GM23338 (cell line): ENCODE measurements around a stretch of chr18.

GRCh38 chr18:74082356-74082849 lies 65.2 kb downstream of the FBXO15 start:
- PRO-cap = no peak
- RAMPAGE, long total RNA = no peak

GRCh38 chr18:74082987-74083540 lies 64.6 kb downstream of the FBXO15 start:
- PRO-cap = no peak
- RAMPAGE, long total RNA = no peak

GRCh38 chr18:74242302-74243111 lies 49.3 kb downstream of the CYB5A start:
- PRO-cap = no peak
- RAMPAGE, long total RNA = no peak

DNA sequence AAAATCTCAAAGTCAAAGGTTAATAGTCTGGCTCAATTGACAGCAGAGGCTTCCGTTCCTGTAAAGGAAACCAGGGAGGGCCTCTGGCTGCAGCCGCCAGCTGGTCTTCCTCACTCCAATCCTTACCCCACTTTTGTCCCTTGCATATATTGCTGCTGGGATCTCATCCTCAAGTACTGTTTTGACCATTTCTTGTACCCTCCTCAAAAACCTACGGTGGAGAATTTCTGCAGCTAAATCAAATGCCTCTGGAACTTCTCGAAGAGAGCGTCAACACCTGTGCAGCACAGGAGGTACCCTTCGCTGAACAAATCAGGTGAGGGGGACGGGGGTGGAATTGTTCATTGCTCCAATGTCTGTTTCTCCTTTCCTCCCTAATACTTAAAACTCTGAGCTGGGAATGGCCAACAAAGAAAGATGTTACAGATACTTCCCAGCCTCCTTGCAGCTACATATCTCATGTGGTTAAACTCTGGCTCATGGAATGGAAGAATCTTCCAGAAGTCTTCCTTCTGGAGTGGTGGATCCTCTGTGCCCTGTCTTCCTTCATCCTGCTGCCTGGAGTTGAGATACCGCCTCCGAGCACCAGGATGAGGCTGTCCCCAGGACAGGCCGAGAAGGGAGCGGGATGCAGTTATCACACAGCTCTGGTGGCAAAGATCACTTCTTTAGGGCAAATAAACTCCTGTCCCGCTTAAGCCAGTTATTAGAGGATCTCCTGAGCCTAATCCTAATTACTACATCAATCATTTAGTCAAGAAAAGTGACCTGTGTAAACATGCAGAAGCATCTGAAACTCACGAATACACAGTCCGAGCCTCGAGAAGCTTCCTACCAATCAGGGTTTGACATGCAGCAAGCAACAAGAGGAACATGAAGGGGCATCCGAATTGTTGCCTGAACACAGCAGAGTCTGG lies 16.7 kb downstream of the CYB5A start:
- PRO-cap = no peak
- RAMPAGE, long total RNA = no peak

GRCh38 chr18:74378009-74378607 lies 62.5 kb downstream of the C18orf63 start:
- PRO-cap = no peak
- RAMPAGE, long total RNA = no peak

- PRO-cap = no peak
- RAMPAGE, long total RNA = no peak
These were observed 2.7 kb downstream of the DIPK1C start for GRCh38 chr18:74454417-74454895.

GRCh38 chr18:74456160-74456825 lies 815 bp downstream of the DIPK1C start:
- PRO-cap = no peak
- RAMPAGE, long total RNA = no peak

GRCh38 chr18:74480070-74480462 lies 16.1 kb upstream of the CNDP2 start:
- PRO-cap = no peak
- RAMPAGE, long total RNA = no peak

DNA sequence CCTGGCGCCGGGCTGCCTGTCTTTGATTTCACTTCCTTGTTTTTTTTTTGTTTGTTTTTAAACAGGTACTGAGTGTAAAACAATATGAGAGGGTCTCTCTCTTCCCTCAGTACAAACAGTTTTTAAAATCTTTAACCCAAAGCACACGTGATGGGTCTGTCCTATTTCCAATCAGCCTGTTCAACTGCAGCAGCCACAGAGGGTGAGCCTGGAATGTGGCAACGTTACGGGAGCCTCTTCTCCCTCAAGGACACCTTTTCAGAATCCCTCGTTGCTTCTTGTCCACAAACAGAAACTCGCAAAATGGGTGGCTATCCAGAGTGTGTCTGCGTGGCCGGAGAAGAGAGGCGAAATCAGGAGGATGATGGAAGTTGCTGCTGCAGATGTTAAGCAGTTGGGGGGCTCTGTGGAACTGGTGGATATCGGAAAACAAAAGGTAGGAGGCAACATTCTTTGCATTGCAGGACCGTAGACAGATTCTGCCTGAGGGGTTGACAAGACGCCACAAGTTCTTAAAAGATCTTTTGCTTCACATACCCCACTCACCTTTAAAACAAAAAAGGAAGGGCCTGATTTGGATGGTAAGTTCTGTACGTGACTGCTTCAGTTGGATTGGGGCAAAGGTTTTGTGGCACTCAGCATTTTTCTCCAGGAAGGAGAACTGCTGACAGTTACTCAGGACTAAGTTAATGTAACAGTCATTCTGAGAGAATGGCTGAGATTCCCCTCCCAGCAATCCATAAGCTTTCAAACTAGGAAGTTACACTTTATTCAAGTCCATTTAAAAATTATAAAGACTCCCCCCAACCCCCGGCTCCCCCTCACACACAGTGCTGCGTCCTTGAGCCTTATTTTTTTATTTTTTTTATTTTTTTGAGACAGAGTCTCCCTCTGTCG lies 5.1 kb downstream of the CNDP2 start:
- PRO-cap = no peak
- RAMPAGE, long total RNA = no peak

- PRO-cap = no peak
- RAMPAGE, long total RNA = no peak
These were observed 10.5 kb downstream of the CNDP1 start for GRCh38 chr18:74544727-74545360.

DNA sequence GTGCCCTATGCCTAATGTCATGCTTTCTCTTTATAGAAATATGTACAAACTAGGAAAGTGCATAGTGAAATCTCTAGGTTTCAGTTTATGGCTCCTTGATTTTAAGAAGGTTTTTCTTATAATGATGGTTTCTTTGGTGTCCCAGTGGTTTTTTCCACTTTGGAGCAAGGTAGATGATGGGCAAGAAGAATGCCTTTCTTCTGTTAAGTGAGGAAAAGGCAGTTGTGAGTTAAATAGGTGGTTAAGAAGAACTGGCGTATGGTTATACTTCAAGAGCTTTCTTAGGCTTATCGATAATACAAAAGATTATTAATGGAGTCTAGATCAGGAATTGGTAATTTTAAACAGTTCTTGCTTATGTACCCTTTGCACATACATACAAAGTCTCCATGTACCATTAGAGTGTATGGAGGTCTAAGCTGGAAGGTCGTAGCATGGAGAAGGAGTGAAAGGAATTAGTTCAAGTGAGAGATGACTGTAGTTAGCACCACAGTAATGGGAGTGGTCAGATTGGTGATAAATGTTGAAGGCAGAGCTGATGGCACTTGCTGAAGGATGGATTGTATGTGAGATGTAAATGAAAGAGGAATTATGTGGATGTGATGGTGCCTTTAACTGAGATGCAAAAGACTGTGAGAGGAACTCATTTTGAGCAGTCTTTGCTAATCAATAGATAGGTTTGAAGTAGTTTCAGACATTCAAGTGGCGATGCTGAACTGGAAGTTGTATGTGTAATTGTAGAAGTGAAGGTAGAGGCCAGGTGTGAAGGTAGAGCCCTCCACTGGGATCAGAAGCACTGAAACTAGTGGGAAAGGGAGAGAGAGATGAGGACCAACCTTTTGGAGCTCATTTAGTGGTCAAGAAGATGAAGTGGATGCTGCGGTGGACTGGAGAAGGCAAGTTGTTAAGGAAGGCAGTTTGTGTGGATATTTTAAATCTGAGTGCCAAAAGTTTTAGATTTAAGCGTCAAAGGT lies 212.0 kb downstream of the ZNF407 start:
- PRO-cap = no peak
- RAMPAGE, long total RNA = no peak

- PRO-cap = no peak
- RAMPAGE, long total RNA = no peak
These were observed 162.3 kb downstream of the PTGR3 start for GRCh38 chr18:75046566-75047067.

GRCh38 chr18:75170813-75171423 lies 38.0 kb downstream of the PTGR3 start:
- PRO-cap = no peak
- RAMPAGE, long total RNA = no peak

DNA sequence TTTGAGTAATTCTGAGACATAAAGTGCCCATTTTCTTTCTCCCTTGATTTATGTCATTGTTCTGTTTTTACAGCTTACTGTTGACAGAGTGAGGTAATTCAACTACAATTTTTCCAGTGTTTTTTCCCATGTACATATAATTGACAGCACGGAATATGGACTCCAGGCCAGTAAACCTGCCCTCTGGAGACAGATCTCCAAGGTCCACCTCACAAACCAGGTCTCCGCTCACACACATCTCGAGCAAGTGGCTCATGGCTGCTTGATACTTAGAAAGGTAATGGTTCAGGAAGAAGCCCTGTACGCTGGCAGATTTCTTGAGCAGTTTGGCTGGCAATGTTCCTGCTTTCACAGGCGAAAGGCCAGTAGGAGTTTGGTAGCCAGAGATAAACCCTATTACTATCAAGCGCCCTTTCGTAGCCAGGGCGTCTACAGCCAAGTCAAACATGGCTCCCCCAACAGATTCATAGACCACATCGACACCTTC lies 7.5 kb downstream of the PTGR3 start:
- PRO-cap = no peak
- RAMPAGE, long total RNA = no peak

DNA sequence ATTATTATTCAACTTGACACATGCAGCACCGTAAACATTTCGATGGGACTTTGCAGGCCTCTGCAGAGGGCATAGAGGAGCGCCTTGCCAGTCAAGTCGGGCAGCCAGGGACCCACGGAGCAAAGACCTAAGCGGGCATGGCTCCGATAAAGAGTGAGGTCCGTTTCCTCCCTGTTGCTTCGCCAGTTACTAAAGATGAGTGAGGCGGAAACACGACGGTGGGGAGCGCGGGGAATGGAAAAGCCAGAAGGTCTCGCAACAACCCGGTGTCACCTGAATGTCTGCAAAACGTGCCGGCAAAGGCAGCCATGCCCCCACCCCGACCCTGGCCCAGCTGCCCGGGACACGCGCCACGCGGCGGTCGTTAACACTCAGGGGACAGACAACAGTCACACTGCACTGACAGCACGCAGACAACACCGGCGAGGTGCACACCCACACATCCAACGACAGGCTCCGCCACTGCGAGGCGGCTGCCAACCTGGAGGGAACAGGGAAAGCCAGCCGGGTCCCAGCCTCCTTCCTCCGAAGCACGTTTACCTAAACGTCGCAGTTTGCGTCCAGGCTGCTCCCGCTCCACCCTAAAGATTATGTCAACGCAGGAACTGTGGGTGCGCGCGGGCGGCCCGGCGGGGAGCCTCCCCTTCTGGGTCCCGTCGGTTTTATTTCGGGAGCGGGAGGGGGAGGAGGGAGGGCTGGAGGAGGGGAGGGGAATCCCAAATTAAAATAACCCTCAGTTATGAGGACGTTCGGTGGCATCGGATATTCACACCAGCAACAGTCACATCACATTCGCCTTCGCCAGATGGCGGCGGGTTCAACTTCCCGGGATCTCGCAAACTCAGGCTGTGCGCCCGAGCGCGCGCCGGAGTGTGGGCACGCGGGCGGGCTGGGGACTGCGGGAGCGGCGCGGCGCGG lies 800 bp downstream of the PTGR3 start:
- PRO-cap = bidirectional peak, plus-strand start at position 789 of the sequence, minus-strand start at position 818 of the sequence
- RAMPAGE, long total RNA = no peak

- PRO-cap = no peak
- RAMPAGE, long total RNA = no peak
These were observed 115.7 kb downstream of the ZNF516 start for GRCh38 chr18:76379140-76379899.

- PRO-cap = no peak
- RAMPAGE, long total RNA = no peak
These were observed 58.1 kb downstream of the ZNF516 start for GRCh38 chr18:76436858-76437519.

DNA sequence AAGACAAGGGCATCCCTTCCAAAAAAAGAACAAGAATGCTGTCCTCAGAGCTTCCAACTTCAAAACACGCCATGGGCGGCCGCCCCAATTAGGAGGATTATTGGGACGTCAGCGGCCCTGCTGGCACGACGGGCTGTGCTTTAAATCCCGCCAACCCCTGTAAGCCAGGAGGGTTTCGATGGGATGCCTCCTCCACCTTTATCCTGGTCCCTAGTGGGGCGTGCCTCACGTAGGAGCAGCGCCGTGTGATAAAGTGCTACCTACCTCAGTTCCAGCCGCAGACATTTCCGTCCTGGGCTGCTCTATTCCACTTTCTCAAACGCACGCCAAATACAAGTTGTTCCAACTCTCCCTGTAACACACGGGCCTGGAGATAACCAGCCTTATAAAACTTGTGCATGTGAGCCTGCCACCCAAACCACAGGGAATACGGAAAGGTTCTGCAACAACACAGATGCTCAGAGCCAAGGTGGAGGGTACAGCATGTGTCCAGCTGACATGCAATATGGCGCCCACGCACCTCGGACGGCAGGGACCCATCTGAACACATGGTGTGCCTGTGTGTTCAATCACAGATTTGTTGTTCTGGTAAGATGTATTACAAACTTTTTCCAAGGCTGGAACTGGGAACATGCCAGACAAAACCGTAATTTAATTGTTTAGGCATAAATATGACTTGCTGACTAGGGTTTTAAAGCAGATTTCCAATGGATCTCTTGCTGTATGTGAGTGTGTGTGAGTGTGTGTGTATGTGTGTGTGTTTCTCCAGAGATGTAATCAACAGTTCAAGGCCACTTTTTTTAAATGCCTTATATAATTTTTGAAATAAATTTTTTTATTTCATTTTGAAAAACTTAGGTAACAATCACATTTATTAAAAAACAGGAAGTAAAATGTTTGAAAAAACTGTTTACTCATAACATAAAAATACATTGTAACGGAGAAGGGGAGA lies 47.6 kb downstream of the ZNF516 start:
- PRO-cap = no peak
- RAMPAGE, long total RNA = no peak

GRCh38 chr18:76467168-76468582 lies 27.4 kb downstream of the ZNF516 start:
- PRO-cap = no peak
- RAMPAGE, long total RNA = no peak

DNA sequence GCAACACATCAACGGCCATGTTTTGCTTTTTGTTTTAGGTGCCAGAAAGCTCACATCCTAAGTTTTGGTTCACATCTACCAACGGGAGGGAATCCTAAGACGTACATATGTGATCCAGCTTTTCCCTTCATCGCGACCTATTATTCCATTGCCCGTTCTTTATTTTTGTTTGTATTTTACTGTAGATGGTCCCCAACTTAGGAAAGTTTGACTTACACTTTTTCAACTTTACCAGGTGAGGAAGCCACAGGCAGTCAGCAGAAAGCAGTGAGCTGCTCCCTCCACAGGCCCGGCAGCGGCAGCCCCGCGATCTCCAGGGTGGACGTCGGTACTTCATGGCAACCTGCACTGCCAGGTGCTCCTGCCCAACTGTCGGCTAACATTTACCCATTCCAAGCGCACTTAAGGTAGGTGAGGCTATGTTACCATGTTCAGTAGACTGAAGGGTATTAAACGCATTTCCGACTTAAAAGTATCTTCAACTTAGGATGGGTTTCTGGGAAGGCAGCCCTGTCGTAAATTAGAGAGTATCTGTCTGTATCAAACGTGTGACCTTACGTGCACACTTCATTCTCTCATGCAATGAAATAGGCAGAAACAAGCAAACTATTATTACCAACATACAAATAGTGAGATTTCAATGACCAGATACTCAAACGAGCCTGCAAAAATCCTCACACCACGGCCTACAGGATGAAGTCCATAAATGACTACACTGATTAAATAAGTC lies 12.7 kb downstream of the ZNF516 start:
- PRO-cap = no peak
- RAMPAGE, long total RNA = no peak